T-cell (primary cell): ENCODE data around the genes CYP3A7, CYP3A43 and MCM7.

GRCh38 chr7:99419794-99420845, 11.4 kb downstream of the BUD31 start:
- PRO-cap, 7 experiments: peak in 1 of 7 experiments; most common plus-strand start chr7:99420591 (in 1)

DNA sequence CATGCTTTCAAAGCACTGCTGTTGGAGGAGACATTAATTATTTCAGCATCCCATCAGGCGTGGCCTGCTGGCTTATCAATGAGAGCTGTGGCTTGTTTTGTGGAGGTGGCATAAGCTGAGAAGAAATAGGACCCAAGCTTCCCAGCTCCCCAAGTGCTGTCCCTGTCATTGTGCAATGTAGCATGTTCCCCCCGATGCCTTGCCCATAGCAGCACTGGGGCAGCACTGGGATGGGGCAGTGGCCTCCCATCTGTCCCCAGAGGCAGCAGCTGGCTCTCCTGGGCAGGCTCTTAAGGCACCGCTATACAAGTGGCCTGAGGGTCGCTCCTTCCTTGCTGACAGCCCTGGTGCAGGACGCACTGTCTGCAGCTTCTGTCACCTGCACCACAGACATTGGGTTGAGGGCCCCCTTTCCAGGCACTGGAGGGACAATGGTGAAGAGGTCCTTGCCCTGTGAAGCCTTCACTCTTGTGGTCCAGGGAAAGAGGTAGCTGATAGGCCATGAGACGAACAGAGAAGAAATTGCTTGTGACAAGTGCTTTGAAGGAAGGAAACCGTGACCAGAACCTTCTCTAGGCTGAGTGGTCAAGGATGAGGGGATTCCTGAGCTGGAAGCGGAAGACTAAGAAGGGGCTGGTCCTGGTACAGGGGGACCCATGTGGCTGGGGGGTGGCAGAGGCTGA, 10.6 kb downstream of the CPSF4 start:
- PRO-cap, 7 experiments: no peak in any of the 7 experiments

DNA sequence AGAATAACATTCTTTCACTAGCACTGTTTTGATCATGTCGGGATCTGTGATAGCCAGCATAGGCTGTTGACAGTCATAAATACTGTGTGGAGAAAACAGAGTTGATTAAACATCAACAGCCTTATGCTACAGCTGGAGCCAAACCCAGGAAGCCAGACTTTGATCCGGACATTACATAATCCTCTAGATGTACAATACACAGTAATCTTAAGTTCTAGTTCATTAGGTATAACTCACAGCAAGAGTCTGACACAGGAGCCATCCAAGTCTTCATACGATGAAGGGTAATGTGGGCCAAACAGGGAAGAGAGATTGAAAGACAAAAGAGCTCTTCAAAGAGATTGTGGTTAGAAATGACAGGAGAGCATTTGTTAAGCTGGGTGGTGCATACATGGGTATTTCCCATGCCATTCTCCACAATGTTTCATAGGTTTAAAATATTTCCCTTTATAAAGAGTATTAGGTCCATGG, 14.6 kb downstream of the CYP3A7 start:
- PRO-cap, 7 experiments: no peak in any of the 7 experiments

DNA sequence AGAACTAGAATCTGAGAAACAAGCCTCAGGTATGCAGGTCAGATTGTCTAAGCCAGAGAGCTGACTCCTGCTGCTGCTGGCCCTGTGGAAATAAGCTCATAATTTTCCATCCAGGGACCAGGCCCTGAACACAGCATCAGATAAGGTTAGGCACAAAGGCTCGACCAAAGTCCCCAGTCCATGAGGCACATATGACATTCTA, 5.1 kb downstream of the CYP3A7 start:
- PRO-cap, 7 experiments: no peak in any of the 7 experiments

GRCh38 chr7:99735016-99735466, at the start of gene CYP3A7:
CYP3A7 (minus strand) TSS chr7:99735196.
- PRO-cap, 7 experiments: no peak in any of the 7 experiments

DNA sequence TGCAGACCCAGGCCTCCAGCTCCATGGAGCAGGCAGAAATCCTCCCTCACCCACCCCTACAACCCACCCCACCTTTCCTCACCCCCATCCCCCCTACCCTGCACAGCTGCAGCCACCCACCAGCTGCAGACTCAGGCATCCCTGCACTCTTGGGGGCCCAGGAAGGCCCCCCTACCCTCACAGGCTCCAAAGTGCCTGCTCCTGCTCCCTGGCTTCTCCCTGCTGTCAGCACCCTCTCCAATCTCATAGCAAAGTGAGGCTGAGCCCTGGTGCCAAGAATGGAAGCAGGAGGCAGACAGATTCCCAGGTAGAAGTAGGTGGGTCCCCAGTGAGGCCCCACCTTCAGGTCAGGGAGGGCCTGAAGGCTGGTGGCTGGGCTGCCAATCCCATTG, 4.8 kb upstream of the CYP3A43 start:
- PRO-cap, 7 experiments: no peak in any of the 7 experiments

DNA sequence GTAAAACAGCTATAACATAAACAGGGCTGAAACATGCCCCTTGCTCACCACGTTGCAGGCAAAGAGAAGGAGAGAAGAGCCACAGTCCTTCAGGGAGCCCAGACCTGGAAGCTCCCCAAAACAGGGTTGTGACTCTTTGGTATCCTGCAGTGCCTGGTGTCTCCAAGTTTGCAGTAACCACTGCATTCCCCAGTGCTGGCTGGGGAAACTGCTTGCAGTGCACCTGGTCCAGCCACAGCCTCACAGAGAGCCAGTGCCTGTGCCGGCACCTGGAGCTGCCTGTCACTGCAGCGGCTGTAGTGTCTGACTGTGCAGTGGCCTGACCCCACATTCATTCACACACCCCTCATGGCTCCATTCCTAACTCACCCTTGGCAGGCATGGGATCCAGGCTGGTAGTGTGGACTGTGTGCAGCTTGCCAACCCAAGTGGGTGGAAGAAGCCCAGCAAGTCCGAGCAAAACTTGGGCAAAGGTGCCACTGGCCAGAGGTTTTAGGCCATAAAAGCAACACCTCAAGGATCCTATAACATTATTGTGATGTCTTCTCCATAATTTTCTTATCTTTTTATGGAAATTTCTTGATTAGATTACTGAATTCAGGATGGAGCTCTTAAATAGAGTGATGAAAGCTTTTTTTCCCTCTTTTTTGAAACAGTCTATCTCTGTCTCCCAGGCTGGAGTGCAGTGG, 3.7 kb upstream of the CYP3A43 start:
- PRO-cap, 7 experiments: no peak in any of the 7 experiments

DNA sequence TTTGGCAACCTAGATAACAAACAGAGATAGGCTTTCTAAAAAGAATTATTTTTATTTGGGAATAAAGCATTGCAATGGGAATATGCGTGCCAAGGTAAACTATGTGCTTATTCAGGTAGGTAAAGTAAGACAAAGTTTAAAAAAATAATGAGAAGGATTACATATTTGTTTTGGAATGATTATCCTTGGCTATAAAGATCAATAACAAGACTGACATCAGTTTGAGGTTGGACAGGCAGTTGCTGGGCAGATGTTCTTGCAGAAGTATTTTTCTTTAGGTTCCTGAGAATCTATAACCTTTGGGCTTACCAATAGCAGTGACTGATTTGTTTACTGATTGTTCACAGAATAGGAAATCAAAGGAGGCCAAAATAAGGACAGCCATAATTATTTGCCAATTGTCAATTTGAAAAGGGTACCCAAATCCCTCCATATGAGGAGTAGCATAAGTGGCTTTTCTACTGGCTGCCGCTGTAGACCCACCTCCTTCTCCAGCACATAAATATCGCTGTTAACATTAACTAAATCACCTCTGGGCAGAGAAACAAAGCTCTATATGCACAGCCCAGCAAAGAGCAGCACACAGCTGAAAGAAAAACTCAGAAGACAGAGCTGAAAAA, at the start of gene CYP3A43:
TSS of gene CYP3A43 (plus strand) at position 529 of the 620 bp plus-strand sequence.
- PRO-cap, 7 experiments: no peak in any of the 7 experiments

- PRO-cap, 7 experiments: no peak in any of the 7 experiments
These were observed 4.0 kb downstream of the CYP3A43 start for GRCh38 chr7:99831764-99832322.

DNA sequence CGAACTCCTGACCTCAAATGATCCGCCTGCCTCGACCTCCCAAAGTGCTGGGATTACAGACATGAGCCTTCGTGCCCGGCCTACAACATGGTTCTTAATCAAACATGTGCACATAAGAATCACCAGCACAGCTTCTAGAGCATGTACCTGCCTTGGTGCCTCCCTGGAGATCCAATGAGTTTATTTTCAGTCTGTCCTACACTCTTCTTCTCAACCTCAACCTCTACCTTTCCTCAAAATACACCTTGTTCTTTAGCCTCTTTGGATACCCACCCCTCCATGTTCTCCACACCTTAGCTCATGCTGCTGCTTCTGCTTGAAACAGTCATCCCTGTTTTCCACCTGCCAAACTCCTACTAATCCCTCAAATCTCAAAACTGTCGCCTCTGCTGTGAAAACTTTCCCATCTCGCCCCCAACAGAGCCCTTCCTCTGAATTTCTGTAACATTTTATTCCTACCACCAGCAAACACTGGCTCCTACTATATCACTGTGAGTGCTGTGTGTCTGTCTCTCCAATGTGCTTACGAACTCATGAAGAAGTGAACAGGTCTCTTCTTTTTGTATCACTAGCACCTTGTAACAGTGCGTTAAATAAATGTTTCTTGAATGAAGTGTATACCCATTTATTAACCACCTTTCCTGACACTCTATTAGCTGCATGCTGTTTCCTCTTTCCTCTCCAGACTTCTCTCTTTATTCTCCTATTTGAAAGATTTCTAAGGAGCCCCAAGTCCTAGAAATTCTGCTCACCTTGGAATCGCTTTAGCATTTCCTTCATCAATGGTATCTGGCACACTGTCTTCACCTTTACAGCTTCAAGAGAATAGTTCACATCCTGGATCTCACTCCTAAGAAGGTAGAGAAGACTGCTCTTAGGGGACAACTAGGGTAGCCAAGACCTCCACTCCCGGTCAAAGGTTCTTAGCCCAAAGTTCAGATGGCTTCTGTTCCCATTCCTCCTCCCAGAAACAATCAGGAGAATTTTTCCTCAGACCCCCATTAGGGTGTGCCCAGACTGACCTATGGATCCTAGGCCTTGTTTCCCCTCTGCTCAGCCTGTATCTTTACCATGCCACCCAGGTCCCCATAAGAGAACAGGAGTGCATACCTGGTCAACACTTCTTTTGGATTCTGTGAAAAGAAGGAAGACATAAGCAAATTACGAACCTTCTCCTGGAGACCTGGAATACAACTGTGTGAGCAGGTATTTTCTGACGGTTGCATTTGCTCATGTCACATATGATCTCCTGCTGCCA, 16.4 kb downstream of the TRIM4 start:
- PRO-cap, 7 experiments: no peak in any of the 7 experiments

DNA sequence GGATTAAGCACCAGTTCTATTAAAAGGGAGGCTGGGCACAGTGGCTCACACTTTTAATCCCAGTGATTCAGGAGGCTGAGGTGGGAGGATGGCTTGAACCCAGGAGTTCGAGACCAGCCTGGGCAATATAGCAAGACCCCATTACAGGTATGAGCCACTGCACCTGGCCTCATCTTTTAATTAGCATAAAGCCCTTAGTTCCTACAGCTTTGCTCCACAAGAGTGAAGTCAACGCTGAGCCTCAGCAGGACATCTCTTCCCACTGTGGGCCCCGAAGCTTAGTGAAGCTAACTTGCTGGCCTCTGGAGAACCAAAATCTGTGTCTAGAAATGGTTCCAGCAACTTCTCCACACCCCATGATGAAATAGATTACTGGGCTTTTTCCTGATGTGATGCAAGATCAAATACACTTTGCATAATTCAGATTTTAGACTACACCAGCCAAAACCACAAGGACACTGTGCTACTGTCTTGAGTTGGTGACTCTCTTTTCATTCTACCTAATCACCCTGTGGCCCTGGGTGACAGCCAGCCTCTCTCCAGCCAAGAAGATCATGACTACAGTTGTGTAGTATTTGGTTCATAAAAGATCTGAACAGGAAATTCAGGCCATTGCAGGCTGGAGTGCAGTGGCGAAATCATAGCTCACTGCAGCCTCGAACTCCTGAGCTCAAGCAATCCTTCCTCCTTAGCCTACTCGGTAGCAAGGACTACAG, 22.3 kb downstream of the AZGP1 start:
- PRO-cap, 7 experiments: no peak in any of the 7 experiments

DNA sequence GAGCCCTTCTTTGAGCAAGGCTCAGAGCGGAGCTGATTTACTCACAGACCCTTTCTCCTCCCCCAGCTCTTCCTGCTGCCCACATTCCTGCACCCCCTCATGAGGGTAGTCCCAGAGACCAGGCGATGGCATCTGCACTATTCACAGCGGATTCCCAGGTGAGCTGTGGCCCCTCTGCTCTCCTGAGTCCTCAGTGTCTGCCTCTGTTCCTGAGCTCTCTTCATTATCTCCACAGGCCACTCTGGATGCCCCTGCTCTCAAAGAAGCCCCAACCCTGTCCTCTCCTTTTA, 14.3 kb downstream of the ZKSCAN1 start:
- PRO-cap, 7 experiments: no peak in any of the 7 experiments

- PRO-cap, 7 experiments: no peak in any of the 7 experiments
These were observed 15.9 kb downstream of the ZNF3 start for GRCh38 chr7:100065476-100066239.

DNA sequence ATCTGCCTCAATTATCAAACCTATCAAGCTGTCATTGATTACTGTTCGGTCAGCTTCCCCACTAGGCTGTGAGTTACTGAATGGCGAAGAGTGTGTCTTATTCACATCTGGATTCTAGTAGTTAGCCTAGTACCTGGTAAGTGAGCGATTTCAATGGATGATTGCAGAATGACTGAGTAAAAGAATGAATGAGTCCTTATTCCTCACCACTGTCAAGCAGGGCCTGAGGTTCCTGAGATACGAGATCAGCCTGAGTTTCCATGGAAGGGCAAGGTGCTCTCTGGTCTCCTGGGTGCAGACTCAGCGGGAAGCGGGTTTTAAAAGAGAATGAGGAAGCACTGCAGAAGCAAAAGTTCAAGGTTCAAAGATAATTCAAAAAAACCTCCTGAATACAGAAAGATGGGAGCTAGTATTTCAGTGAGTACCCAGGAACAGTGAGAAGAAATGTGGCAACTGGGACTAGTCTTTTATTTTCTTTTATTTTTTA, 4.4 kb downstream of the ZNF3 start:
- PRO-cap, 7 experiments: no peak in any of the 7 experiments

- PRO-cap, 7 experiments: no peak in any of the 7 experiments
These were observed 3.8 kb downstream of the COPS6 start for GRCh38 chr7:100092715-100092889.

- PRO-cap, 7 experiments: peak in 6 of 7 experiments; most common minus-strand start chr7:100101379 (in 6)
These were observed at the start of gene MCM7 for GRCh38 chr7:100101011-100101479. MCM7 (minus strand) TSS chr7:100101397.

GRCh38 chr7:100124272-100124790, 2.4 kb upstream of the MBLAC1 start:
- PRO-cap, 7 experiments: no peak in any of the 7 experiments

GRCh38 chr7:100124791-100125353, 1.9 kb upstream of the MBLAC1 start:
- PRO-cap, 7 experiments: no peak in any of the 7 experiments

DNA sequence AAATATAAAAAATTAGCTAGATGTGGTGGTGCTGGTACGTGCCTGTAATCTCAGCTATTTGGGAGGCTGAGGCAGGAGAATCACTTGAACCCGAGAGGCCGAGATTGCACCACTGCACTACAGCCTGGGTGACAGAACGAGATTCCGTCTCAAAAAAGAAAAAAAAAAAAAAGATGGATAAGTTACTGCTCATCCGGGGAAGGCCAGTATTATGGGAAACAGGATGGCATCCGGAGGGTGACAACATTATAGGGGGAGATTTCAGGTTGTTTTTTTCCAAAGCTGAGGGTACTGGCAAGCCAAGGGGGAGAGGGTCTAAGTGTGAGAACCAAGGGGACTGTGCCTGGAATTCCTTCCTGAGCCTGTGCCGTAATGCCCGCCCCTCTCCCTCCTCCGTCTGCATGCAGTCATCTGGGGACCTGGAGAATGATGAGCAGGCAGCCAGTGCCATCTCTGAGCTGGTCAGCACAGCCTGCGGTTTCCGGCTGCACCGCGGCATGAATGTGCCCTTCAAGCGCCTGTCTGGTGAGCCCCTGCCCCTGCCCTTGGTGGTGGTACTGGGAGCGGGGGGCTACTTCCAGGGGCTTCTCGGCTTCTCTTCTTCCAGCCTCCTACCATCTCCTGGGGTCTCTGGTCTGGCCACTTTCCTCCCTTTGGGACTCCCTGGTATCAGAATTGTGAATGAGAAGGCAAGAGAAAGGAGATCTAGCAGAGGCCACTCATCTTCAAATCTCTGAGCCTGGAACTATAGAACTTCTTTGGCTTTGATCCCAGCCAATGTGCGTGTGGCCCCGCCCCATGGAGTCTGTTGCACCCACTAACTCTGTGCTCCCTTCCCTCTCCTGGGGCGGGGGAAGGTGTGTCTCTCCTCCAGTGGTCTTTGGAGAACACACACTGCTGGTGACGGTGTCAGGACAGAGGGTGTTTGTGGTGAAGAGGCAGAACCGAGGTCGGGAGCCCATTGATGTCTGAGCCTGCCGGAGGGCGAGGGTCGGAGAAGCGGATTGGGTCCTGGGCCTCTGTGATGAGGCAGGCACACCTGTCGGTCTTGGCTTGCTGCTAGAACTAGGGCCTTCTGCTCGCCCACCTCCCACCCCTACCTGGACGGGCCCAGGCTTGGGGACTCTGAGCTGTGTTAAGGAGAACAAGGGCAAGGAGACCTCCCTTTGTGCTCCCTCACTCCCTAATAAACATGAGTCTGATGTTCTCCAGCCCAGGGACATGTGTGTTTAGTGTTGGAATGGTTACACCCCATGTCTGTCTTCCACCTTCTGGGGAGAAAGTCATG, 4.7 kb downstream of the LAMTOR4 start:
- PRO-cap, 7 experiments: no peak in any of the 7 experiments

GRCh38 chr7:100157279-100157663, 1.3 kb downstream of the TRAPPC14 start:
- PRO-cap, 7 experiments: no peak in any of the 7 experiments